Cardiac ventricle fibroblast (primary cell): ENCODE results near the gene PSMD6.

DNA sequence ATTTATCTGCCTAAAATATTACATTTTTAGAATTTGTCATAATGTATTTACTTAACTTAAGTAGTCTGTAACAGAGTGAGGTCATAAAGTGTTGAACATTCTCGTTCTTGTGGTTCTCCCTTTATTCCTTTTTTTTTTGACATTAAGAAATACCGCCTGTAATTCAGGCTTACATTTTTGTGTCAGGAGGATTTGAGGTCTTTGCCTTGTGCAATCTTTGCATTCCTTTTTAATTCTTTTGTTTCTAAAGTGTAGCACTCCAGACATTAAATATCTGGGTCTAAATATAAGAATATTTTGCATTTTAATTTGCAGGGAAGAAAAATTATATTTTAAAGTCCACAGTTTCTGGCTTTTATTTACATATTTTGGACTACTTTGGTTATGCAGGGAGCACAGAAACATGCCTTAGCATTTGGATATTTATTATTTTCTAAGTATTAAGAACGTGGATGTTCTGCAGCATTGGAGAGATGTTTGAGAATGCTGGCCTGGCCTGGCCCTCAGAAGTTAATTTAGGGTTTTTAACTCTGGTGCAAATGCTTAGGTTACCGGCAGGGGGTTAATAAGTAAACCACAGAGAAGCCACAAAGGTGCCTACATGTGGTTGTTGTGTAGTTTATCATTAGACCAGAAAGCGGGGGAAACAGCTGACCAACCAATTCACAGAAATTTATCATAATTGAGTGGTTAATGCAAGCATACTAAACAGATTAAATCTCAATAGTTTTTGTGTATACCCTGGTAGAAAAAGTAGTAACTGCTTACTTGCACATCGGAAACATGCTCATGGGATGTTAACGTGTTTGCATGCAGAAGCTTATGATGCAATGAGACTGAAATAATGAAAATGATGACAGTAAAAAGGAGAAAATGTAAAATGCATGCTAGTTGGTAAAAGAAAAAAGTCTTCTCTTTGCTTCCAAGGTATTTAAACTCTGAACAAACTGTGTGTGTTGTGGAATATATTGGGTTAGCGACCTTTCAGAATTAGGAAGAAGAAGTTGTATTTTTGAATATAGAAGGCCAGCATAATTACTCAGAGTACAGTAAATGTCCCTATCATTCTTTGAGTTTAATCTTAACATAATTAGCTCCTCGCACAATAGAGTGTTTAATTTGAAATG is 315.9 kb downstream of the PTPRG start:
- RAMPAGE, long total RNA = no peak

DNA sequence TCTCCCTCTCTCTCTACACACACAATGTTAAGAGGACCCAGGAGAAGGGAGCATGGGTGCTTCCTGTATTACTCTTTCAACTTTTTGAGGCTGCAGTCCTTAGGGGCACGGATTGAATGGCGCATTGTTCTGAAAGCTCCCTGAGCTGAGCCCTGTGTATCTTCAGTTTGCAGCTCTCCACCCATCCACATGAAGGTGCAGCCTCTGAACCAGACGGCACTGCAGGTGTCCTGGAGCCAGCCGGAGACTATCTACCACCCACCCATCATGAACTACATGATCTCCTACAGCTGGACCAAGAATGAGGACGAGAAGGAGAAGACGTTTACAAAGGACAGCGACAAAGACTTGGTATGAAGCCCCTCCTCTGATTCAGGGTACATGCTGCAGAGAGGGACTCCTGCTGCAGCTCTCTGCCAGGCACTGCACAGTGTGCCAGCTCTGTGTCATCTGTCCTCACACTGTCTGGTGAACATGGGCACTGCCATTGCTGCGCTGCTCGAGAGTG is 127.5 kb upstream of the C3orf14 start:
- RAMPAGE, long total RNA = no peak

DNA sequence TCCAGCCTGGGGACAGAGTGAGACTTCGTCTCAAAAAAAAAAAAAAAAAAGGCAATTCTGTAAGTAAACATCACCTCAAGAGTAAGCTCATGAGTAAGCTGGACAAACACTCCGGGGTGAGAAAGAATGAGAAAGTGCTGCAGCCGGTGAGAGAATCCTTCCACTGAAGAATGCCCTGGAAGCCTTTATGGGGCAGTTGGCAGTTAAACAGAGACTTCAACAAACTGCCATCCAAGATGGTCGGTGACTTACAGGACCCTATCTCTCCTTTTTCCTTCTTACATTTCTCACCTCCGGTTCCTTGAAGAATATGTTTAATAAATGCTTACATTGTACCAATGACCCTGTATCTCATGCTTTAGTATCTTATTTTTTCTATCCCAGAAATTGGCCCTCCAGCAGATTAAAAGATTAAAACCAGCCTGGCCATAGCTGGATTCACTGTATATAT is 7.2 kb downstream of the C3orf14 start:
- RAMPAGE, long total RNA = no peak

- RAMPAGE, long total RNA = no peak
Measured at GRCh38 chr3:63969784-63970188, 53.5 kb downstream of the PSMD6 start.

DNA sequence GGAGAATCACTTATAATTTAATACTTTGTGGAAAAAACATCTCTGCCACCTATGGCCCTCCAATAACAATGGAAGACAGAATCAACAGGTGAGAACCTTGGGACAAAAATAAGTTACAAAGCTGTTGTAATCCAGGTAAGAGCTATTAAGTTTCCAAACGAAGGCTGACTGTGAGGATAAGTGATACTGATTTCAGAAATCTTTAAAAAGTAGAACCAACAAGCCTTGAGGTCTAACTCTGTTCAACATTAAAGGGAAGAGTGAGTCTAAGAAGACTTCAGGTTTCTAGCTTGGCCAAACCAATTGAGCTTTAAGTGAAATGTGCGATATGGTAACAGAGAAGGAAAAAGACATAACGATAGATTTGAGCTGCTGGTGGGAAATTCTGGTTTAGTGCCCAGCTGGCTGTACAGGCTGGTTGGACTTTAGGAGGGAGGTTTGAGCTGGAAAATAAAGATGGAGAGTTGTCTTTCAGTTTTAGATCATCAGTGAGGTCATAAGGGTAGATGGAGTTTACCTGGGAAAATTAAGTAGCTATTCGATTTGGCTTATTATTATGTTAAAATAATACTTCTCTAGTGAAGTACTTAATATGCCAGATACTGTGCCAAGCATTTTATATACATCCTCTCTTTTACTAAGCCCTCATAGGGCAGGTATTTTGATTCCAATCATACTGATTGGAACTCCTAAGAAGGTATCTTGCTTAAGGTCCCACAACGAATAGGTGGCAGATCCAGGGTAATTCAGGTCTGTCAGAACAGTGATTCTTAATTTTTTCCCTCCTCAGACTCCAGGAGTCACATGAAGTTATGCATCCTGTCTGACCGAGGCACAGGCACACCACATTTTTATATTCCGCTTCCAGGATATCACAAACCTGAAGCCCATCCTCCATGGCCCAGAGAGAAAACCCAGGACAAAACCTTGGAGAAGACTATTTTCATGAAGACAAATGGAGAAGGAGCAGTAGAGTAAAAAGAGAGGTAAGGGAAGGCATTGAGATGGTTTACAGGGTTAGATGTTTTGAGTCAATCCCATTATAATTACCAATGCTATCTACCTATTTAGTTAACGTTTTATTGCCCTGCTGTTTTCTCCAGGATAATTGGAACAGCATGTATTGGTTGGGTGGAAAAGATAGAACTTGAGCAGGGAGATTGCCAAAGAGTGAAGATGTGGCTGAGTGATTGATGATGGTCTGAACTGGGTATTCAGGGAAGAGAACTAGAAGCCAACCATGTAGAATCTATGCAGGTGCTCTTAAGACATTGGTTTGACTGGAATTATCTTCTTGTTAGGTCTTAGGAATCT is 17.8 kb downstream of the PSMD6 start:
- RAMPAGE, long total RNA = no peak

DNA sequence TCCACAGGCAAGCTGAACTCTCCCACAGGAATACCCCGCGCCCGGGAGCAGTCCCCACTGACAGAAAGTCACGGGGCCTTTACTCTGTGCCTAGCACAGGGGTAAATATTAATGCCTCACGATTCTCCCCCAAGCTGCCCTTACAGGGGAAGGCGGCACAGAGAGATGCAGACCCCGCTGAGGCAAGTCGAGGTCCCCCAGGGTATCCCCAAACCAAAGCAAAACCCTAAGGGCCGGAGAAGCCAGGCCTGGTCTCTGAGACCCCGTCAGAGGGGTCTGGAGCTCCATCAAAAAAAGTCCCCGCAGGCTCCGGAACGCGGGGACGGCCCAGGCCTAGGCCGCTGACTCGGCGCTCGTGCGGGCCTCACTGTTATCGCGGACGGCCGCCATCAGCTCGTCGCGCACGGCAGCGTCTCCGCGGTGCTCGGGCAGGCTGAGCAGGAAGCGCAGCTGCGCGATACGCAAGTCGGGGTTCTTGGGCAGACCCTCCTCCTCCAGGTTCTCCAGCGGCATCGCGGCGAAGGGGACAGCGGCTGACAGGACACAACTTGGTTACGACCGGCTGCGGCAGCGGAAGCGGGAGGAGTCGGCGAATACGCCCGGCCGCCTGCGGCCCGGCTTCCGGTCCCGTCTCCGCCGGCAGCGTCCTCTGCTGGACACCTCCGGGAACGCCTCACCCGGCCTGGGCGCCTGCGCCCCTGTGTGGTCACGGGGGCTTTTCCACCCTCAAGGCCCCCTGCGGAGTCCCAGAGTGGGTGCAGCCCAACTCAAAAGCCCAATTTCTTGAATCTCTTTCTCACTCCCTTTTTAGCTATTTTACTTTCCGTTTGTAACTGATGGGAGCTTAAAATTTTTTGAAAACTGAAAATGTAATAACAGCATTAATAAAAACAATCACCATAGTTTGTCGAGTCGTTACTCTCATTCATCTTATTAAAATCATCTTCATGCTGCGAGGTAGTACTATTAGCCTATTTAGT is at the start of gene PSMD6:
PSMD6 (minus strand) TSS at position 588 of the 980 bp plus-strand sequence.
- RAMPAGE, long total RNA = start-site peak on the minus strand centred at position 547 of the sequence, 46 bp wide, 440 and 62 reads in 2 replicates

DNA sequence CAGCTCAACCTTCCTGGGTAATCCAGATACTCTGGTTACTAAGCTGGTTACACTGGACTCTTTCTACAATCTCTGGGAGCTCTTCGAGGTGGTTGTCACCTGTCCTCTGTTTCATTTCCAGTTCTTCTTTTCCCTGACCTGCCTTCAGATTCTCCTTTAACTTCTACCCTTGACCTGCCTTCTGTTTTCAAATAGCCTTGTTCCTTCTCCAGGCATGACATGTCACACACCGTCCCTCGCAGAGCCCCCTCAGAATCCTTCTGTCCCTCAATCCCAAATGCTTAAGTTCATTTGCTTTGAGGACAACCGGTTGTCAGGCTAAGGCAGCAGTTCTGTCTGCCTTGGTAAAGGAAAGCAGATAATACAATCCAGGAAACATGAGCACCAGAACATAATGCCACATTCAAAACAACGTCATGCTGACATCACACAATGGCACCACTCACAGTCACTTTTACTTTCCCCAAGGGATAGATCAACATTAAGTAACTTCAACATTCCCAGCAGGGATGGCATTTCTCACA is 74.5 kb upstream of the PSMD6 start:
- RAMPAGE, long total RNA = no peak

DNA sequence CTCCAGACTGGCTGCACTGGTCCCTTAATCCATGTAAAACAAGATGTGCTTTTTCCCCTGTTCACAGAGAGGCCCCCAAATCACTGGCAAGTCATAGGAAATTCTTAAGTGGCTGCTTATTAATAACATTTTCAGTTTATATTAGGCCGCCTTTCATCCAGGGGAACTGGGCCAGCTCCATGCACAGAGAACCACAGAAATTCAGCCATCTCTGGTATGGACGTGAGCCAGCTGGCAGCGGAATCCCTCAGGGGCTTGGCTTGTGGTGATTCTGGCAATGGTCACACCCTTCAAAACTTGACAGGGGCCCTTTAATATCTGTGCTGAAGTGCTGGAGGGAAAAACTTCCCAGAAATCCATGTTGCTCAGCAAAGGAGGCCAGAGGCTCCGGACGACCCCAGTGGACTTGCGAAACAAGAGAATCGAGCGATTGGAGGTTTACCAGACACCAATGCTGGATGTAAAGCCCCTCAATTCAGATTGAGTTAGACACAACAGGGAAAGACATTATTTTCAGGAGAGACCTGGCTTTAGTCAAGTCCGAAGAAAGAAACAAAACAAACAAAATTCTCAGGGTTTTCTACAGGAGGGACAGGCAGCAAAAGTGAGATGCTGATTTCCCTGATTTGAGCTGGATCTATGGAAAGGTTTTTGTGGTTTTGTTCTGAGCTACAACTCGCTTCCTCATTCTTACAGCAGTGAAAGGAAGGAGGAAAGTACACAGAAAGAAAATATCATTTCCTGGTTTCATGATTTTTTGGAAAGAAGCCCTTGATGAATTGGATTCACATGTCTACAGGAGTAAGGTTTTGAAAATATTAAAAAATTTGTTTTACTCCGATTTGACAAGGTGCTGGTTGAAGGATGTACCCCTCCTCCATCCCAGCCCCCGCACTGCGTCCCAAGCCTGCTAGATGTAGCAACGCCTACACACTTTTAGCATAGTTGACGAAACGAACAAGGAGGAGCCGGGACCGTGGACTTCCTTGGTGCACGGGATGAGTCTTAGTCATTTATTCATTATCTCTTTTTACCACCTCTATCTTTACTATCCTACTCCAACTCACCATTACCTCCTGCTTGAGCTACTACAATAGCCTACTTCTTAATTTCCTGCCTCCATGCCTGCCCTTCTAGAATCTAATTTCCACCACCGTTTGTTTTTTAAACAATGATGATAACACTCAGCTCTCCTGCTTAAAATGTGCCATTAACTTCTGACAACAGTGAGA is 10.9 kb downstream of the PRICKLE2 start:
- RAMPAGE, long total RNA = no peak

DNA sequence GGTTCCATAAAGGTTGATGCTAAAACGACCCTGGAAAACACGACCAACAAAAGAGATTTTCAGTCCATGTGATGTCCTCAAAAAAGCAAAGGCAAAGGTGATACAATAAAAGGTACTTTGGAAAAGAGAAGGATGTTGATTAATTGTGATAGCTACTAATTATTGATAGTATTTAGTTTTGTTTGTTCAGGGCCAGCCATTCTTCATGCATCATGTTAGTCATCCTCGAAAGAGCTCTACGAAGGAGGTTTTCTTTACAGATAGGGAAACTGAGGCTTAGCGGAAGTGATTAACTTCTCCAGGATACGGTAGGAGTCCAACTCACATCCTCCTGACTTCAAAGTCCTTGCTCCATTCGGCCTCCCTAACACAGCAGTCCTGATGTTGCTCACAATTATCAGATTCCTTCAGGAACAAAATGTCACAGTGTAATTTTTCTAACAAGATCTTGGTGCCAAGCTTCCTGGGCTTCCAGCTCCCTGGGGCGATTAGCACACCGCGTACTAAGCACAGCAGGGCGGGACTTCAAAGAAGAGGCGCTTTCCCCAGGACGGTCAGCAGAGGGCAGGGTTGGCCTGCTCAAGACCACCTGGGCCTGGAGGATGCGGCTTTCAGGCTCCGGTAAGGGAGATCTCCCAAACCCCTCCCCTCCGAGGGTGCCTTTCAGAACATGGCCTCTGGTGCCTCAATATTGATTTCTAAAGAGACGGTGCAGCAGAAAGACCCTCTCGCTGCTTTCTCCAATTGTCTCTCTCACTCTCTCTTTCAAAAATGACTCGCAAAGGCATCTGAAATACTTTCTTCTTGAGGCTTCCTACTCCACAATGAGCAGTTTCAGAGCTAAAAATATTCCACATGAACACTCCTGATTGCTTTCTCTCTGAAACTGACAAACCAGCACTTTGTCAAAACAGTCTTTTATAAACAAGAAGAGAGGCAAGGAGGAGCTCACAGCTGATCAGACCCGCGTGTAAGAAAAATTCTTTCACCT is 154.3 kb downstream of the ADAMTS9 start:
- RAMPAGE, long total RNA = no peak

GRCh38 chr3:64568340-64568644 is 119.5 kb downstream of the ADAMTS9 start:
- RAMPAGE, long total RNA = no peak

DNA sequence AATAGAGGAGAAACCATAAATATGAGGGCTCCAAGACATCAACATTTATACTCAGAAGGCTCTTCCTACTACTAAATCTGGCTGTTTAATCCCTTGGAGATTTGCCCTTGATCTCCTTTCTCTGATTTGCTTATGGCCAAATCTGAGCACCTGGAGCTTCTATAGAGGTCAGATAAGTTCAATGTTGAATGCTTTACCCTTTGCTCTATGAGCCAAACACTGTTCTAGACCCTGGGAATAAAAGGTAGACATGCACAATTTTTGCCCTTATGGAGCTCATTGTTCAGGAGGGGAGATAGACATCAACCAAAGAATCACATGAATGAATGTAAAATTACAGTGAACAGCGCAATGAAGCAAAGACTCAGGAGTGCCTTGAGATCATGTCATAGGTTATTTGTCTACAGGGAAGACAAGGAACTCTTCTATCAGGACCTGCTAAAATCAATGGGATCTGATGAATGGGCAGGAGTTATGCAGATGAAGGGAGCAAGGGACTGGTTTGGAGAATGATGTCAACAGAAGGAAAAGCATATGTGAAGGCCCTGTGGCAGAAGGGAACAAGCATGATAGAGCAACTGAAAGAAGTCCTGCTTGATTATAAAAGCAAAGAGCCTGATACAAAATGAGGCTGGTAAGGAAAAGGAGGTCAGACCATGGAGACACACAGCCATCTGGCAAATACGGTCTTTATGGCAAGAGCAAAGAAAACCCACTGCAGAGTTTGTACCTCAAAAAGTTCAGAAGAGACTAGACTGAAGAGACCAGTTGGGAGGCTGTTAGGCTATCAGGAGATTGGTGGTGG is 226.7 kb upstream of the ADAMTS9 start:
- RAMPAGE, long total RNA = no peak

DNA sequence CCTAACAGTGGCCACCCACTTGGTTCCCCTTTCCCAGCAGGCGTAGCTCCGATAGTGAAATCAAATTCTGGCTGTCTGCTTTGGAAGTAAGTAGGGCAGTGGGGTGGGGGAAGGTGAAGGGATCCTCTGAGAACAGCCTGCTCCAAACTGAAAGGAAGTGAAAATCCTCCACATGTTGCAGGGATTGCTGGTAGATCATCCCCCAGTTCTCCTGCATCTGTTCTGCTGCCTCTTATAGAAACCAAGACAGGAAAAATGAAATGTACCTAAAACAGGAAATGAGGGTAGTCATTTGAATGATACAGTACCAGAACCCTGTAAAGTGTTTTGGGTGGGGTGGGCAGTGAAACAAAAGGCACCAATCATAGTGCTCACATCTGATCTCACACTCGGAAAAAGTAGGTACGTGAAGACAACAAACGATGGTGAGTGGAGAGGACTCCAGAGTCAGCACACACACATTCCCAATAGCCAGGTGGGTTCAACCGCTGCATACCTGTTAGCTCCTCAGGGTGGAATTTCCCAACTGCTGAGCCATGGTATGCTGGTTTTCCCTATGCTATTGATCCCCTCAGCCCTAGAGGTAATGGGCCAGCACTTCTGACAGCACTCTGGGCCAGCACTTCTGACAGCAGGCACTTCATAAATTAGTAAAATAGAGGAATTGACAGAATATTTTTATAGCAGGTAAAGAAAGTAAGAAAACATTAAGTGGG is 304.9 kb upstream of the ADAMTS9 start:
- RAMPAGE, long total RNA = no peak

DNA sequence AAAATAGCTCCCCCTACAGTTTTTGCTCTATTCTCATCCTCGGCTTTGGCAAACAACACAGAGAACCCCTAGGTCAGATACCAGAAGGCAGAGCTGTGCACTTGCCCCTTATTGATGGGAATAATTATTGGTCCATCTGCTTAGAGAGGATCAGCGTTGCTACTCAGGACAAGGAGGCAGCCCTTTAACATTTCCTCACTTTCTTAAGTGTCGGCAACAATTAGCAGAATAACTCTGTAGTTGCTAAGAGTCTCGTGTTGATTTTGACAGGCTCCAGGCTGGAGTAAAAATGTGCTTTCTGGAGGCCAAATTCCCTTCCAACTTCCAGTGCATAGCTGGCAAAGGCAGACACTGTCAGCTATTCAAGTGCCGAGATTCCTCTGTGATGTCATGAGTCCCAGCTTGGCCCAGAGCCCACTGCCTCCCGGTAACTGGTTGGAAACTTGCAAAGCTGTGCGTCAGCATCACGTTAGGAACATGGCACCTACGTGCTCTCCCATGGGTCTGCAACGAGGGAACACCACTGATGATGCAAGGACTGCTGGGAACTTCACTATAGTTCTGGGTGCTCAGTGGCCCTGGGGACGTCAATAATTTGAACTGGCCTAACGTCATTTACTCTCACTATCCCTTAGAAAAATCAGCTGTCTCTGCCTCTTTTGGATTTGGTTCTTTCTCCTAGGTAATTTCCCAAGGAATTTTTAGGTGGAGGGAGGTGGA is 482.8 kb upstream of the ADAMTS9 start:
- RAMPAGE, long total RNA = no peak

GRCh38 chr3:65556861-65557818 is 481.6 kb downstream of the MAGI1 start:
- RAMPAGE, long total RNA = no peak

- RAMPAGE, long total RNA = no peak
Measured at GRCh38 chr3:65871130-65872125, 167.3 kb downstream of the MAGI1 start.

DNA sequence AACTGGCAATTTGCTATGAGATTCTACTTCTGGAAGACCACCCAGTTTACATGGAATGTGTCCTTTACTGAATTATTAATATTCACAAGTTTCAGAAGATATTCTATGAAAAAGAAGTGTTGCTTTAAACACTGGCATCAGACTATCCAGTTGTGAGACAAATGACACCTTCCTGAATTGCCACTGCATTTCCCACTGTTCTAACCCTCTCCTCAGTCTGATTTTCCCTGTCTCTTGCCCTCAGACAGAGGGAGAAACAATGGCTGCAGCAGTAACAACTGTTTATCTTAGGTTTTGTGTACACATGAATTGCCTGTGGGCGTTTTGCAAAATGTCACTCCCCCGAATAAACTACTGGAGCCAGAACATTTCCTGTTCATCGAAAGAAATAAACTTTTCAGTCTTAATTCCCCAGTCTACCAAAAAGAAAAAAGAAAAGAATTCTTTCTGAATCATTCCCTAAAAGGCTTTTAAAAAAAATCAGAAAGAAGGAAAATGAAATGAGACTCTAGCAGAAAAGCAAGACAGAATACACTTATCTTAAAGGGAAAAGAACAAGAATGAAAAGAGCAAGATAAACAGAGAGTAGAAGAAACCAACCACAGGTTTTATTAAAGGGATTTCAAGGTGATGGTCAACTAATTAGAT is 155.1 kb downstream of the MAGI1 start:
- RAMPAGE, long total RNA = no peak

- RAMPAGE, long total RNA = no peak
Measured at GRCh38 chr3:66036597-66037540, 1.8 kb downstream of the MAGI1 start.

DNA sequence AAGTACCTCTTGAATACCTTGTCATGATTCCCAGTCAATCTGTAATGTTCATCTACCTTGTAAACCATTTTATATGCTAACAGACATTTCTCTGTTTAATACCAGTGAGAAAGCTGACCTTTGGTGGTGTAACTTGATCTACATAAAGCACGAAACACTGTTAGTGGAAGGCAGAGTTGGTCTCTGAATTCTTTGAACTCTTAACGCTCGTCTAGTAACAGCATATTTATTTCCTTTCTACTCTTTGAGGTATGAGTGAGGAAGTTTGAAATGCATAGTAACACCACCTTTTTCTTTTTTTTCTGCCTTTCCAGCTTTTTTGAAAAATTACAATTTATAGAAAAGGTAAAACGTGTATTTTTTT is 59.6 kb downstream of the SLC25A26 start:
- RAMPAGE, long total RNA = no peak

DNA sequence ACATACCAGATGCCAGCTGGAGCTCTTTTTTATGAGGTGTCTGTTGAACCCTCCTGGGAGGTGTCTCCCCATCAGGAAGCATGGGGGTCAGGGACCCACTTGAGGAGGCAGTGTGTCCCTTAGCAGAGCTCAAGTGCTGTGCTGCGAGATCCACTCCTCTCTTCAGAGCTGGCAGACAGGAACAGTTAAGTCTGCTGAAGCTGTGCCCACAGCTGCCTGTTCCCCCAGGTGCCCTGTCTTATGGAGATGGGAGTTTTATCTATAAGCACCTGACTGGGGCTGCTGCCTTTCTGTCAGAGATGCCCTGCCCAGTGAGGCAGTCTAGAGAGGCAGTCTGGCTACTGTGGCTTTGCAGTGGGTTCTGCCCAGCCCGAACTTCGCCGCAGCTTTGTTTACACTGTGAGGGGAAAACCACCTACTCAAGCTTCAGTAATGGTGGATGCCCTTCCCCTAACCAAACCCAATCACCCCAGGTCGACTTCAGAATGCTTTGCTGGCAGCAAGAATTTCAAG is 91.1 kb downstream of the SLC25A26 start:
- RAMPAGE, long total RNA = no peak

DNA sequence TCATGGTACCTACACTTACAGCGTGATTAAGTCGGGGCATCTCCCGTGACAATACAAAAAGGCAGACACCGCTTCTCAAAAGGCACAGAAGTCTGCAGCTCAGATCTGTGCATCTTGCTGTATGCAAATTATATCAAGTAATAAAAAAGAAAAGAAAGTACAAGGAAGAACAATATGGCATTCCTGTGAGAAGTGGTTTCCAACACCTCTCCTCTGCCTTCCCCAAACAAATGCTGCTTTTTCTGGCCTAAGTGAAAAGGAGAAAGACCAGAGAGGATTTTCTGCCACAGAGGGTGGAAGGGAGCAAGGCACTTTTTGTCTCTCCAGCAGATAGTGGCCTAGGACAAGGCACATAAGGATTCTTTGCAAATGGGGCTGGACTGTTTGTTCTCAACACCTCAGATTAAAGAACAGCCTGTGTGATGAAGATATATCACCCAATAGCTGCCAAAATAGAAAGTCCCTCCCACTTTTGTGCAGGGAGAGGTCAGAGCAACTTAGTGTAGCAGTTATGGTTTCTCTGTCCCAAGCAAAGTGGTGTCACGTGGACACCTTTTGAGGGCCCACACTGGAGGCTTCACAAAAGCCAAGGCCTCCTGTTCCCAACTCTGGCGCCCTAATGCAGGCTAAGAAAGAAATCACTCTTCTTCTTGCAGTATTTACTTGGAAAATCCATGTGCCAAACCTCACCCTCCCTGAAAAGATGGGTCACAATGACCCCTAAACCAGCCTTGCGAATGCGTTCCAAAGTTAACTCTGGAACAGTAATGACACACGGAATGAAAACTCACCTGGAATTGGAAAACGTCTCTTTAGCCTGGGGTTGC is 85.0 kb downstream of the LRIG1 start:
- RAMPAGE, long total RNA = no peak